ENCODE measurements around a stretch of chr10.

GRCh38 chr10:32028213-32029033, 27.8 kb downstream of the KIF5B start:
- PRO-cap = no peak

DNA sequence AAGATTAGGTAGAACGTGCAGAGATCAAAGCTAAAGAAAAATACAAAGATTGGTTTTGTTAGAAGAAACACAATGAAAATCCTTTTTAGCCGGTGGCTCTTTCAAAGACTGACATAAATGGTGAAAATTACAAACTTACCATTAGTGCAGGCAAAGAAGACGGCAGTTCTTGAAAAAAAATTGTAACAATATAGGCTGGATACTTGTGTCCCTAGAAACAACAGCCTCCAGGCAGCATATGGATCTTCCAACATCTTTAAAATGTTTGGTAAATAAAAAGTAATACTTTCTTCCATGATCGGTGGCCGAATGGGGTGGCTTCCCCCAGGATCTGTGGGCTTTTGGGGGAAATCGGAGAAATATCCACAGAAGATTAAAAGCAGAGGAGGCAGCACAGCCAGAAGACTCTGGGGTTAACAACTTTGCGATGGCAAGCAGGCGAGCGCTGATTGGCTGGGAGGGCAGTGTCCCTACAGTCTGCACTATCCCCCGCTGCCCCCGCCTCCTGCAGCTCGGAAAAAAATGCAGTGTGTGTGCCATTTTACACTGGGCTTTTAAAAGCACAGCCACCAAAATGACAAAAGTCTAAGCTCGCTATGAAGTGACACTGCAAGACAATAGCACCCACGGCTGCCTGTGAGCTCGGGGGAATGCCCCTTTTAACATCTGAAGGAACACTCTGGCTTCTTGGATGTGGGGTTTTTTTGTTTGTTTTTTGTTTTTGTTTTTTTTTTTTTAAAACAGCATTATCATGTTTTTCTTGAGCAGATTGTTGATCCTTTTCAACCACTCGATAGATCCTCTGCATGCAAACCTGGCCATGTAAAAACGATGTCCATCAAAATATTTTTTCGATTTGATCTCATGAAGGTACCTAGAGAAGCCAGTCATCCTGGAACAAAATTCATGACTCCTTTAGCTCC, 31.7 kb upstream of the EPC1 start:
- PRO-cap = bidirectional peak, plus-strand start at position 510 of the sequence, minus-strand start at position 406 of the sequence

DNA sequence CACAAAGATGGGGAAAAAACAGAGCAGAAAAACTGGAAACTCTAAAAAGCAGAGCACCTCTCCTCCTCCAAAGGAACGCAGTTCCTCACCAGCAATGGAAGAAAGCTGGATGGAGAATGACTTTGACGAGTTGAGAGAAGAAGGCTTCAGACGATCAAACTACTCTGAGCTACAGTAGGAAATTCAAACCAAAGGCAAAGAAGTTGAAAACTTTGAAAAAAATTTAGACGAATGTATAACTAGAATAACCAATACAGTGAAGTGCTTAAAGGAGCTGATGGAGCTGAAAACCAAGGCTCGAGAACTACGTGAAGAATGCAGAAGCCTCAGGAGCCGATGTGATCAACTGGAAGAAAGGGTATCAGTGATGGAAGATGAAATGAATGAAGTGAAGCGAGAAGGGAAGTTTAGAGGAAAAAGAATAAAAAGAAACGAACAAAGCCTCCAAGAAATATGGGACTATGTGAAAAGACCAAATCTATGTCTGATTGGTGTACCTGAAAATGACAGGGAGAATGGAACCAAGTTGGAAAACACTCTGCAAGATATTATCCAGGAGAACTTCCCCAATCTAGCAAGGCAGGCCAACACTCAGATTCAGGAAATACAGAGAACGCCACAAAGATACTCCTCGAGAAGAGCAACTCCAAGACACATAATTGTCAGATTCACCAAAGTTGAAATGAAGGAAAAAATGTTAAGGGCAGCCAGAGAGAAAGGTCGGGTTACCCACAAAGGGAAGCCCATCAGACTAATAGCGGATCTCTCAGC, 114.0 kb downstream of the CCDC7 start:
- PRO-cap = no peak

DNA sequence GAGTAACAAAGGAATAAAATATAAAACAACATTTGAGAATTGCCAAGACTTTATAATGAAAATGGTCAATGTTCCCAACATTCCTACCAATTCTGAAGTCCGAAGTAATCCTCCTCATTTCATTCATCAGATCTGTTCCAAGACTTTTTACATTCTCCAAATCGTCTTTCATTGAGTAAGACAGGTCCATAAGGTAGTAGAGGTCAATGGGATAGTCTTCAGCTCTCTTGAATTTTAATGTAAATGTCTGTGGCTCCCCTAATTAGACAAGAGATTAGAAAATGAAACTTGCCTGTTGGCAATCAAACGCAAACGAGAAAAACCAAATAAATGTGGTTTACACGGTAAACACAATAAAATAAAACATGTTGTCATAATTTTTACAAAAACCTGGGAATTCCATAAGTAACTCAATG, 30.0 kb downstream of the ITGB1 start:
- PRO-cap = no peak

DNA sequence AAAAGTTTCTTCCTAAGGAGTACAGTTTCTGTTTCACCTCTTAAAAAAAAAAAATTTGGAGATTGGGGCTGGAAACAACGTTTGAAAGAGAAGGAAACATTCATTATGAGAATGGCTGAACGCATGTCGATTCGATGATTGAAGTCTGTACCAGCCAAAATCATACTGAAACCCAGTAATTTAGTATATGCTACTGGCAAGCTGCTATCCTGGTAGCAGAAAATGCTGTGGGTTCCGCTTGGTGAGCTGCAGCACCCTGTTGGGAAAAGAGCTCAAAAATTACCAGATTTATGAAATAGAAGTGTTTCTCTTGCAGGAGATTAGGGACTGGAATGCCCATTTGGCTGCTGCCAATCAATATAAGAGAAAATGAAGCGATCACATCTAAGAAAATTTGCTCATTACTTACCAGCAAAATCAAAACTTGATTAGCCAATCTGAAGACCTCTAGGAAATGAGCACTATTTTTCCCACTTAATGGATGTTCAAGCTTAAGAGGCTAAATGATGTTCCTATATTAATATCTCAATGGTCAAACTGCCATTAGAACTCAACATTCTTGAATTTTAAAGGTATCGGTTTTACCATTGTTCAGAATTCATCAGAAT, 1.1 kb upstream of the ITGB1 start:
- PRO-cap = no peak

GRCh38 chr10:32985517-32986005, 27.5 kb upstream of the ITGB1 start:
- PRO-cap = no peak

- PRO-cap = no peak
Observed at GRCh38 chr10:33260867-33261183, 73.6 kb downstream of the NRP1 start.

GRCh38 chr10:33263373-33264026, 71.0 kb downstream of the NRP1 start:
- PRO-cap = no peak

DNA sequence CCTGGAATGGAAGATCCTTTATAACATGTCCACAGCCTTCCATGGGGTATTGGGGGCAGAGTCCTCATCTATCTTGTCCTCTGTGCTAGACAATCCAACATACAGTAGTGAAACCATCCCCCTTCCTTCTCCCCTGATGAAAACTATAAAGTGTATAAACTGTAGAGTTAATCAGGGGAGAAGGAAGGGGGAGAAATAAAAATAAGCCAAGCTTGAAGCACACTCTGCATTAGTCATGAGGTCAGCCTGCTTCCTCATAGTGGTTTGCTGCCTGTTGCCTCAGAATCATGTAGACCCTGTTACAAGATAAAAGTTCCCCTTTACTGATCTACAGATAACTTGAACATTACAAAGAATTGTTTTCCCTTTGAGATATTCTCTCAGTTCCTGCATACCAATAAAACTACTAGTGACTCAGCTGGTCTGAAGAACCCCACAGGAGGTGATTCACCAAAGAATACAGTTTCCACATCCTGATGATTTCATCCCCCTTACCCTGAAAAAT, 31.3 kb upstream of the NRP1 start:
- PRO-cap = no peak

GRCh38 chr10:34200596-34201069, 614.5 kb downstream of the PARD3 start:
- PRO-cap = no peak

DNA sequence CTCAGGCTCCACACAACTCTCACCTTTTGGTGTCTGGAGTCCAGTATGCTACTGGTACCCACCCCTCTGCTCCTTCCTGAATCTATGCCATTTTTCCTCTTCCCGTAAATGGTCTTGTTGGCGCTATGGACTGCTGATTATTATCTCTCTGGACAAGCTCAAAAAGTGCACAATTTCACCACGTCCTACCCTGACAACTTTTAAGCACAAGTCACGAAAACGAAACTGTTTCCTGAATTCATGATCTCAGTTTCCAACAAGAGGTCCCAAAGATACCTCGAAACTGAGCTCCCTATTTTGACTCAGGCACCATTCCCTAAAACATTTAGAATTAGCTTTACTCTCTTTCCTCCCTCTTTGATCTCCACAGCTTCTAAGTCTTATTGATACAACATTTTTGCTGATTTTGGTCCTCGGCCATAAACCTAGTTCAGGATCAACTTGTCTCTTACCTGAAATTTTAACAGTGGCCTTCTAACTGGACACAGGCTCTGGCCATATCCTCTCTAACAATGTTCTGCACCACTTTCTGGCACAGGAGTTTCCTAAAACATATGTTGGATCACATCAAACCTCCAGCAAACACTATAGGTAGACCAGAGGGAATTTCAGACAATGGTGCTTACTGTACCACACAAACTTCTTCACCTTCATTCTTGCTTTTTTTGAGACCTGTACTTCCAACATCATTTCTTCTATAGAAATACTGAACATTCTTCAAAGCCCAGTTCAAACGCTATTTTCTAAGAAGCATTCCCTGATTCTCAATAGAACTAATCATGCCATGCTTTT, 362.4 kb downstream of the PARD3 start:
- PRO-cap = no peak

DNA sequence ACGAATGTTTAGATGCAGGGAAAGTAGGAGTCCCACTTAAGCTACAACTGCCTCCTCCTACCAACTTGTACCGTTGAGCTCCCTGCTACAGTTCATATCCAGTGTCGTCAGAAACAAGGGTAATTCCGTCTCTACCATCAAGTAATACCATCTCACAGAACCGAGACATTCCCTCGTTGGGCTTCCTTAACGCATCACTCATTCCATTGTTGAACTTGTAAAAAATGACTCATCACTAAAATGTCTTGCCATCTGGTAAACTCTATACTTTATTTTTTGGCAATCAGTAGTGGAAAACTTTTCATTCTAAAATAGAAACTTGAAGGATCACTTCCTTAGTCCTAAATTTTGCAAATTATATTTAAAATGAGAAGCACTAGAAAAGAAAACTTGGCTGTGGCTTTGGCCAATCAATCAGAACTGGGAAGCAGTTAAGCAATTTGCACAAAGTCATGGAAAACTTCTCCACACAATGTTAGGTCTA, 288.3 kb downstream of the PARD3 start:
- PRO-cap = no peak

DNA sequence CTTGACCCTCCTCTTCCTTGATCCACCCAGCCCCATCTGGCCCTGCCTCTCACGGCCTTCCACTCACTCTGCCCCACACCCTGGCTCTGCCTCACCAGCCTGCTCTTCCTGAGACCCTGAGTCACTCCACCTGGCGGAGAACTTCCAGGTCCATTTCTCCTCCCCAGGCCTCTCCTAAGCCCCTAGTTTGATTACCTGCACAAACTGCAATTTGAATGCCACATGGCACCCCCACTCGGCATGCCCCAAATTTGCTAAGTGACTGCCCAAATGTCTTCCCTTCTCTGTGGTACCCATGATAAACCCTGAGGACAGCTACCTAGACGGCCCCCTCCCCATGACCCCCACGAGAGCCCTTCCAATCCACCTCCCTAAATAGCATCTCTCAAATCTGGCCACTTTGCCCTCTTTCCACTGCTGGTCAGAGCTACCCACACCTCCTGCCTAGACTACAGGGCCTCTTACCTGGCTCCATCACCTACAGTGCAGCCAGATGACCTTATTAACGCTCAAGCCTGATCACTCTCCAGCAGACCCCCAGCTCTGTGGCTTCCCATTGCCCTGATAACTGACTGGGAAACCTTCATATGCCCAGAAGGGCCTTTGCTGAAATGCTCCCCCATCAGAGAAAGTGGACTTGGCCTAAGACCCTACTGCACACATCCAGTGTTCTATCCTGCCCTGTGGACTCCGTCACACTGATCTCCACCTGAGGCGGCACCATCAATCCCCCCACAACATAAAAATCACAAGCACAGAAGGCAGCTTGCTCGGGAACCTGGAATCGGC, 172.5 kb downstream of the PARD3 start:
- PRO-cap = no peak

- PRO-cap = no peak
Observed at GRCh38 chr10:34743698-34744381, 71.3 kb downstream of the PARD3 start.

DNA sequence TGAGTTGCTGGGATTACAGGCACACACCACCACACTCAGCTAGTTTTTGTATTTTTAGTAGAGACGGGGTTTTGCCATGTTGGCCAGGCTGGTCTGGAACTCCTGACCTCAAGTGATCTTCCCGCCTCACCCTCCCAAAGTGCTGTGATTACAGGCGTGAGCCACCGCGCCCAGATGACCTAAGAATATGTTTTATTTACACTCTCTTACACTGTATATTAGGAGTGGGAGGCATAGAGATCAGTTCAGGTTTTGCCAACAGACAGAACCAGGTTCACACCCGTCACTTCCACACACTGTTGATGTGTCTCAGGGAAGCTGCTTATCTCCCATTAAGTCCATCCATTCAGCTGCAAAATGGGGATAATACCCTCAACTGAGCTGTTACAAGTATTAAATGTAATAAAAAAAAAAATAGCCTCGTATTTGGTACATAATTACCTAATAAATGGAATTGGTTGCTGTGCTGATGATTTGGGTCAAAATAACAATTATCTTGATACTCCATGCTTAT, 64.2 kb downstream of the PARD3 start:
- PRO-cap = no peak

GRCh38 chr10:34813014-34813462, 2.1 kb downstream of the PARD3 start:
- PRO-cap = no peak

GRCh38 chr10:34813657-34814500, 1.2 kb downstream of the PARD3 start:
- PRO-cap = no peak

- PRO-cap = unidirectional peak, minus-strand start at chr10:34906191
Observed at GRCh38 chr10:34905969-34906568, 91.0 kb upstream of the PARD3 start.

- PRO-cap = no peak
Observed at GRCh38 chr10:35211078-35211833, 84.6 kb downstream of the CREM start.

- PRO-cap = no peak
Observed at GRCh38 chr10:35212633-35213360, 86.2 kb downstream of the CREM start.

All from ureter (tissue), 1 donor.